GM23248 (cell line): ENCODE measurements around the genes FAM98B and GPR176.

GRCh38 chr15:38332434-38333248 is 80.0 kb downstream of the SPRED1 start:
- RAMPAGE, long total RNA: no peak

- RAMPAGE, long total RNA: start-site peak on the plus strand at chr15:38454131-38454179, 28 and 160 reads in 2 replicates
Observed at GRCh38 chr15:38453593-38454725, at the start of gene FAM98B. Gene FAM98B, plus strand, starts transcription at chr15:38454127.

DNA sequence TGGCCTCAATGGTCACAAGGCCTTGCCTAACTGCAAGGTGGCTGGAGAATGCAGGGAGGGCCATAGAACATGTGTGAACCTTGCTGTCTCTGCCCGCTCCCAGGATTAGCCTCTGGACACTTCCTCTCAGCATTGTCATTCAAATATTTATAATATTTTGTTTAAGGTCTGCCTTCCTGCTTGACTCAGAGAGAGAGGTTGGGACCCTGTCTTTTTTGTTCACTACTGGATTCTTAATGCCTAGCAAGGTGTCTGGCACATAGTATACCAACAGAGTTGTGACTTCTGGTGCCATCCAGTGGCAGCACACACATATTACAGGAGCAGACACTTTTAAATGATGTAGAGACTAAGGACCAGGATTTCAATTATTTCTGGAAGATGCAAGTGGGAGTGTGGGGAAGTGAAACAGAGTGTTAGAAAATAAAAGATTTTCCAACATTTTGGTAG is 118.9 kb upstream of the RASGRP1 start:
- RAMPAGE, long total RNA: no peak

DNA sequence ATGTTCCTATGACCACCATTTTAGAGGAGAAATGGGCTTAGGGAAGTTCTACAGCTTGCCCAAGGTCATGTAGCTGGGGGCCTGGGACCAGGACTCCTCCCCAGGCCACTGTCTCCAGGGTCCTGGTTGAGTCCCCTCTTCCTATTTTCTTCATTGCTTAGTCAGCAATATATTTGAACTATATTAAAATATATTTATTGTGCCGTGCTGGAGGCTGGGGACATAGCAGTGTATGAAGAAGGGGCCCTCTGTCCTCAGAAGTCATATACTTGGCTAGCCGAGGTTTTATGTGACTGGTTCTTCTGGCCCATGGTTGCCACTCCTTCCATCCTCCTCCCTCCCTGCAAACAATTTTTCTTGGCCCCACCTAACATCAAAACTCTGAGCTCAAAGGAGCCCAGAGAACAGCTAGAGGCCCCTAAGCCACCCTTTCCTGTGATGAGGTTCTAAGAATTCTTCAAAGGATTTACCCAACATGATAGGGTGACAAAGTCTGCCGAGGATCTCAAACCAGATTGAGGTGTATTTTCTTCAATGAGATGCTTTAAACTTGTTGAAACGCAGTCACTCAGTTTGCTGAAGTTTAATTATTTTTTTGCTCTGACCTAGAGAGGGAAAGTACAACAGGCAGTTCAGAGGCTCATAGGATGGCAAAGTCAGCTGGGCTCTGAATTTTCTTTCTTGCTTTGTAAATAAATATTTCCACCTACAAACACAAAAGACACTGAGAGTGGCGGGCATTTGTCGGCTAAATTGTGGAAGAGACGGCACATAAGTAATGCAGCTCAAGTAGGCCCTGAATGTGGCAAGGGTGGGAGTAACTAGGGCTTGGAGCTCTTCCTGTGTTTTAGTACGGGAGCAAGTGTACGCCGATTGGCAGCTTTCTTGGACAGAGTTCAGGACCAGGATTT is 121.4 kb upstream of the RASGRP1 start:
- RAMPAGE, long total RNA: no peak

DNA sequence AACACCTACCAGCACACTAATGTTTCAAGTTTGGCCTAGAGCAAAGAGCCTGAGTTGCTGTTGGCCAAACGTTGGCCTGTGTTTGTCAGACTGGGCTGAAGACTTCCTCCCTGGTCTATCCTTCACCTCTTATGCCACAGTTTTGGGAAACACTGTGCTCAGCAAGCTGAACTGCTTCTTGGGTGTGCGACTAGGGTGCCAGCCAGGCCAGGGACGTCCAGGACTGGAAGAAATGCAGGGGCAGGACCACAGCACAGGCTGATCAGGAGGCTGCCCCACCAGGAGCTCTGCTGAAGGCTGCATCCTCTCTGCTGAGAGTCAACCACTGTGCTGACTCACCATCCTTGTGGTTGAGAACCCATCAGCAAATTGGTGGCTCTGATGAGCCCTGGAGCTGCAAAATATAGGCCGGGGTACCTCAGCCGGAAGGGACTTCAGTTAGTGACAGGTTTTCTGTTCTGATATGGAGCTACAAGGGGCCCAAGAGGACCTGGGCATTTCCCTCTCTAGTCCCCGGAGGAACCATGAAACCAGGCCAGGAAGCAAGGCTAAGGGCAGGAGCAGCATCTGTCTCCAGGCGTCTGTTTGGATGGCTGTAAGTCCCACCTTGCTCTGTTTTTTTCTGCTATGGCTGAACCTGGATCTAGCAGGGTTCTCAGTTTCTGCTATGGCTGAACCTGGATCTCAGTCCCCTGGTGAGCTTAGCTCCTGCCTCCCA is 131.7 kb upstream of the RASGRP1 start:
- RAMPAGE, long total RNA: no peak

GRCh38 chr15:38868168-38868872 is 303.7 kb upstream of the RASGRP1 start:
- RAMPAGE, long total RNA: no peak

GRCh38 chr15:39426766-39427655 is 153.9 kb upstream of the THBS1 start:
- RAMPAGE, long total RNA: no peak

GRCh38 chr15:39431944-39432573 is 148.8 kb upstream of the THBS1 start:
- RAMPAGE, long total RNA: no peak

DNA sequence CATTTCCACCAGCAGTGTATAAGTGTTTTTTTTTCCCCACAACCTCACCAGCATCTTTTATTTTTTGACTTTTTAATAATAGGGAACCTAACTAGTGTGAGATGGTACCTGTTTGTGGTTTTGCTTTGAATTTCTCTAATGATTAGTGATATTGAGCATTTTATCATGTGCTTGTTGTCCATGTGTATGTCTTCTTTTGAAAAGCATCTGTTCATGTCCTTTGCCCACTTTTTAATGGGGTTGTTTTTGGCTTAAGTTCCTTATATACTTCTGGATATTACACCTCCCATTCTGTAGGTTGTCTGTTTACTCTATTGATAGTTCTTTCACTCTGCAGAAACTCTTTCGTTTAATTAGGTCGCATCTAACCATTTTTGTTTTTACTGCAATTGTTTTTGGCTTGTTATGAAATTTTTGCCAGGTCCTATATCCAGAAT is 122.3 kb upstream of the THBS1 start:
- RAMPAGE, long total RNA: no peak

GRCh38 chr15:39504556-39504968 is 76.3 kb upstream of the THBS1 start:
- RAMPAGE, long total RNA: no peak

GRCh38 chr15:39579689-39580540 is 964 bp upstream of the THBS1 start:
- RAMPAGE, long total RNA: no peak

DNA sequence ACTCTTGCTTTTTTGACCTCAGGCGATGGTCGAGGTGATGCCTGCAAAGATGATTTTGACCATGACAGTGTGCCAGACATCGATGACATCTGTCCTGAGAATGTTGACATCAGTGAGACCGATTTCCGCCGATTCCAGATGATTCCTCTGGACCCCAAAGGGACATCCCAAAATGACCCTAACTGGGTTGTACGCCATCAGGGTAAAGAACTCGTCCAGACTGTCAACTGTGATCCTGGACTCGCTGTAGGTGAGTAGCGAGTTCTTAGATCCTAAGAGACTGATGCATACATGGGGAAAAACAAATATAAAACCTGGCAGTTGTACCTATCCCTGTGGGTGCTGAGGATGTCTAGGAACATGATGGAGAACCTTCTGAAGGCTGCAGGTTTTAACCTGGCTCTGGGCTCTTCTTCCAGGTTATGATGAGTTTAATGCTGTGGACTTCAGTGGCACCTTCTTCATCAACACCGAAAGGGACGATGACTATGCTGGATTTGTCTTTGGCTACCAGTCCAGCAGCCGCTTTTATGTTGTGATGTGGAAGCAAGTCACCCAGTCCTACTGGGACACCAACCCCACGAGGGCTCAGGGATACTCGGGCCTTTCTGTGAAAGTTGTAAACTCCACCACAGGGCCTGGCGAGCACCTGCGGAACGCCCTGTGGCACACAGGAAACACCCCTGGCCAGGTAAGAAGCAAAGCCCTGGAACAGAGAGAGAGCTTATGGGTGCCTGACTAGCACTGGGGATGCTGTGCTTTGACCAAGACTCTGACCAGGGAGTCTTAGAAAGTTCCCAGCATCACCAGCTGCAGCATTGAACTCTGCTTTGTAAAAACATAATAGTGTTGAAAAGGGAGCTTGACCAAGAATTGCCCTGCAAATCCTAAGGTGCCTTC is 12.3 kb downstream of the THBS1 start:
- RAMPAGE, long total RNA: no peak

- RAMPAGE, long total RNA: no peak
Observed at GRCh38 chr15:39627963-39628468, 47.1 kb downstream of the THBS1 start.

DNA sequence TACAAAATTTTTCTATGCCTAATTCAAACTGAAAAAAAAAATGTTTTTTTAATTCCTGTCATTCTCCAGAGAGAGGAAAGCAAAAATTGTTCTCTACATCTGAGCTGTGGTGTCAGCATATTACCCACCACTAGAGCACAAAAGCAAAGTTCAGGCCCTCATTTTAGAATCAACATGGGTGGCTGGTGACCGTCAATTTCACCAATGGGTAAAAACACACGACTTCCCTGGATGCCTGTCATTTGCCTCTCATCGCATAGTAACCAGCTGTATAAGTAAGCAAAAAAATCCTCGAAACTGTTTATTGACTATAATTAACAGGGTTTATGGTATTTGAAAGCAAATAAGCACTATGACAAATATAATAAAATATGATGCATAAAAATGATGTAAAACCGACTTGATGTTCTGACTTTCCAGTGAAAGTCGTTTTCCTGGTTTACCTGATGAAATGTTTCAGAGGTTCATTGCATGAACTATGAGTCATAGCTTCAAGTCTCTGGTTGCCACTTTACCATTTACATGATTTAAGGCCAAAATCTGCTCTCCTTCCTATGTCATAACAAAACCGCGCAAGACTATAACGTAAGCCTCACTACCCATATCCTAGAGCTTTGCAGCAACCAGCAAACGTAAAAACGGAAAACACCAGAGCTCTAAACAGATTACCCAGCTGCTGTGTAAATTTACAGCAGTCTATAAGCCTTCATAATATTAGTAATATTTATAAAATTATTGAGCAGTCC is 60.5 kb downstream of the THBS1 start:
- RAMPAGE, long total RNA: no peak

- RAMPAGE, long total RNA: no peak
Observed at GRCh38 chr15:39735418-39735753, 47.3 kb downstream of the FSIP1 start.

DNA sequence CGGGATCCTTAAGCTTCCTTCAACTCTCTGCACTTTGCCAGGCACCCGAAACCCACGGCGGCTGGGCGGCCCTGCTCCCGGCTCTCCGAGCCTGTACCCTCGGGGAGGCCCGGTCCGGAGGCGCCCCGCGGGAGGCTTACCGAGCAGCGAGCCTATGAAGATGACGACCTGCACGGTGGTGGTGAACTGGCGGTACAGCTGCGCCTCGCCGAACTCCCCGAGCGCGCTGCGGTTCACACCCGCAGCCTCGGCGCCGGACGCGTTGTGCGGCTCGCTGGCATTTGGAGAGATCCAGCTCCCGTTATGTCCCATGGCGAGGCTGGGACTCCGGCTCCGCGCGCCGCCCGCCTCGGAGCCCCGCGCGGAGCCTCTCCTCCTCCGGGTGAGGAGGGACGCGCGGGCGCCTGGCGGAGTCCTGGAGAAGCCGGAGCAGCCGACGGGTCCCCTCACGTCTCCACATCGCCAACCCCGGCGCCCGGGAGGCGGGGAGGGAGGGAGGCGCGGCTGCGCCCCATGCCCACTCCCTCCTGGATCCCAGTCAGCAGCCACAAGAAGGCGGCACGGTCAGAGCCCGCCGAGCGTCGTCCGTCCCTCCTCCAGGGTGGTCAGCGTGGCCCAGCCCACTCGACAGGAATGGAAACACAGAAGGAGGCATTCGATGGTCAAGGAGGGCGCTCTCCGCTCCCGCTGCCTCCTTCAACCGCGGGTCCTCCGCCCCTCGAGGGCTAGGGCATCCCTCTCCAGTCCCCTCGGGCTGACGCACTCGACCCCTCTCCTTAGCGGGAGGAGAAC is at the start of gene GPR176:
GPR176 (minus strand) TSS at position 552 of the 792 bp plus-strand sequence.
- RAMPAGE, long total RNA: start-site peak on the minus strand centred at position 481 of the sequence, 153 bp wide, 643 and 642 reads in 2 replicates

DNA sequence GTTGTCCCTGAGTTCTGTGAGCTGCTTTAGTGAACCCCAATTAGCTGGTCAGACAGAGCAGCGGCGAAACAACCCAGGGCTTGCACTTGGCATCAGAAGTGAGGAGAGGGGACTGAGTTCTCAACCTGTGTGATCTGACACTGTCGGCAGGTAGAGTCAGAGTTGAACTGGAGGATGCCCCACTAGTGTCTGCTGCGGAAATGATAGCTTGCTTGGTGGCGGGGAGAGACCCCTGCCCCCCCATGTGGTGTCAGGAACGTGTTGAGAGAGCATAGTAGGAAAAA is 13.1 kb upstream of the SRP14 start:
- RAMPAGE, long total RNA: no peak

GRCh38 chr15:40333783-40334446 is 6.8 kb downstream of the CCDC9B start:
- RAMPAGE, long total RNA: no peak

DNA sequence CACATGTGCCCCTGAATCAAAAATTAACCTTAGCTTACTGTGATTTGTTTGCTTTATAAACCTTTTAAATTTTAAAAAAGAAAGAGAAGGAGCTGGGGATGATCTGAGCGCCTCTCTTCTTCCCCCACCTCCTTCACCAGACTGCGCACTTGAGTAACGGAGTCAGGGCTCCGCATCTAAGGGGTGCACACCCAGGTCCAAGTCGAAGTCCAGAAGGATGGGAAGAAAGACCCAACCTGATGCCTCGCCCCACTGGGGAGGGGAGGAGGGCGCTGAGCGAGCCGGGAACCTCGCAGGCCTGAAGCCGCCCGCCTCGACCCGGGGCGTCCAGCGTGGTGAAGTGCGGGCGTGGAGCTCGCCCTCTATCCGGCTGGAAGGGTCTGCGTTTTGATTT is 437 bp upstream of the DISP2 start:
- RAMPAGE, long total RNA: no peak

DNA sequence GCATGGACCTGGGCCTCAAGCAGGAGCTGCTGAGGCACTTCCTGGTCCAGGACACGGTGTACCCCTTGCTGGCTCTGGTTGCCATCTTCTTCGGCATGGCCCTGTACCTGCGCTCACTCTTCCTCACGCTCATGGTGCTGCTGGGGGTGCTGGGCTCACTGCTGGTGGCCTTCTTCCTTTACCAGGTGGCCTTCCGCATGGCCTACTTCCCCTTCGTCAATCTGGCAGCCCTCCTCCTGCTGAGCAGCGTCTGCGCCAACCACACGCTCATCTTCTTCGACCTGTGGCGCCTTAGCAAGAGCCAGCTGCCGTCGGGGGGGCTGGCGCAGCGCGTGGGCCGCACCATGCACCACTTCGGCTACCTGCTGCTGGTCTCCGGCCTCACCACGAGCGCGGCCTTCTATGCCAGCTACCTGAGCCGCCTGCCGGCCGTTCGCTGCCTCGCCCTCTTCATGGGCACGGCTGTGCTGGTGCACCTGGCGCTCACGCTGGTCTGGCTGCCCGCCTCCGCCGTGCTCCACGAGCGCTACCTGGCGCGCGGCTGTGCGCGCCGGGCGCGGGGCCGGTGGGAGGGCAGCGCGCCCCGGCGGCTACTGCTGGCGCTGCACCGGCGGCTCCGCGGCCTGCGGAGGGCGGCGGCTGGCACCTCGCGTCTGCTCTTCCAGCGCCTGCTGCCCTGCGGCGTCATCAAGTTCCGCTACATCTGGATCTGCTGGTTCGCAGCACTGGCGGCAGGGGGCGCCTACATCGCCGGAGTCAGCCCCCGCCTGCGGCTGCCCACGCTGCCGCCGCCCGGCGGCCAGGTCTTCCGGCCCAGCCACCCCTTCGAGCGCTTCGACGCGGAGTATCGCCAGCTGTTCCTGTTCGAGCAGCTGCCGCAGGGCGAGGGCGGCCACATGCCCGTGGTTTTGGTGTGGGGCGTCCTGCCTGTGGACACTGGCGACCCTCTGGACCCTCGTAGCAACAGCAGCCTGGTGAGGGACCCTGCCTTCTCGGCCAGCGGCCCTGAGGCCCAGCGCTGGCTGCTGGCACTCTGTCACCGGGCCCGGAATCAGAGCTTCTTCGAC is 9.8 kb downstream of the DISP2 start:
- RAMPAGE, long total RNA: no peak